ENCODE data around the gene H3-7.

DNA sequence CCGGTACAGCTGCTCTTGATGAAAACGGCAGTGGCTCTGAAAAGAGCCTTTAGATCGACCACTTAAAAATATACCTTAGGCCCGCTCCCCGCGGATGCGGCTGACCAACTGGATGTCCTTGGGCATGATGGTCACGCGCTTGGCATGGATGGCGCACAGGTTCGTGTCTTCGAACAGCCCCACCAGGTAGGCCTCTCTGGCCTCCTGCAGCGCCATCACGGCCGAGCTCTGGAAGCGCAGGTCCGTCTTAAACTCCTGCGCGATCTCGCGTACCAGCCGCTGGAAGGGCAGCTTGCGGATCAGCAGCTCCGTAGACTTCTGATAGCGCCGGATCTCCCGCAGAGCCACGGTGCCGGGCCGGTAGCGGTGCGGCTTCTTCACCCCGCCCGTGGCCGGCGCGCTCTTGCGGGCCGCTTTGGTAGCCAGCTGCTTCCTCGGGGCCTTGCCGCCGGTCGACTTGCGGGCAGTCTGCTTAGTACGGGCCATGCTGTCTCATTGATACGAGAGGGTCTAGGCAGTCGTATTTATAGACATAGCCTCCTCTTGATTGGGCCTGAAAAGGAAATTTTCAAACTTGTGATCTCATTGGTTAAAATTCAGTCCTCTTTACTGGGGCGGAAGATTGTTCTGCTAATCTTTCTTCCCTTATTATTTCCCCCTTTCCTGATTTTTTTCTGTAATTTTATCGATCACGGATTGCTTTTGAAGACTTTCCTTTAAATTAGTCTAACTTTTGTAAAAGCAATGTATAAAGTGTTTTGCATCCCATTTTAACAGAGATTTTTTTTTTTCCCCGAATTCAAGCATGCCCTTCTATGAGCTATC is at the start of gene H3-7:
TSS of gene H3-7 (minus strand) at position 497 of the 825 bp plus-strand sequence.
- CAGE, long polyA plus RNA = no peak
- RRBS = no CpG with 5 or more reads among the region's 51 CpGs

DNA sequence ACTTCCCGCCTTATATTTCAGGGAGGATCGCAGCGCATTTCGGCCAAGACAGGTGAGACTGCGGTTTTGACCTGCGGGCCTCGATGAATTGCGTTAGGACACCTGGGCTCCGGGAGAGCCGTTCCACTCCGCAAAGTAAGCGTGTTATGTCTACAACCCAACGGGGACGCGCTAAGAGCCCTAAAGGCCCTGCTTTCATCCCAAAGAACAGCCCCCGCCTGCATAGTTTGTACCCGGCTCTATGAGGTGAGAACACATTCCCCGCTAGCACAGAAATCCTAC is 32.7 kb upstream of the PPIAL4F start:
- CAGE, long polyA plus RNA = no peak
- RRBS = no CpG with 5 or more reads among the region's 18 CpGs

- CAGE, long polyA plus RNA = no peak
- RRBS = no CpG with 5 or more reads among the region's 1 CpG
Observed at GRCh38 chr1:144952445-144953024, 142.6 kb downstream of the SRGAP2B start.

DNA sequence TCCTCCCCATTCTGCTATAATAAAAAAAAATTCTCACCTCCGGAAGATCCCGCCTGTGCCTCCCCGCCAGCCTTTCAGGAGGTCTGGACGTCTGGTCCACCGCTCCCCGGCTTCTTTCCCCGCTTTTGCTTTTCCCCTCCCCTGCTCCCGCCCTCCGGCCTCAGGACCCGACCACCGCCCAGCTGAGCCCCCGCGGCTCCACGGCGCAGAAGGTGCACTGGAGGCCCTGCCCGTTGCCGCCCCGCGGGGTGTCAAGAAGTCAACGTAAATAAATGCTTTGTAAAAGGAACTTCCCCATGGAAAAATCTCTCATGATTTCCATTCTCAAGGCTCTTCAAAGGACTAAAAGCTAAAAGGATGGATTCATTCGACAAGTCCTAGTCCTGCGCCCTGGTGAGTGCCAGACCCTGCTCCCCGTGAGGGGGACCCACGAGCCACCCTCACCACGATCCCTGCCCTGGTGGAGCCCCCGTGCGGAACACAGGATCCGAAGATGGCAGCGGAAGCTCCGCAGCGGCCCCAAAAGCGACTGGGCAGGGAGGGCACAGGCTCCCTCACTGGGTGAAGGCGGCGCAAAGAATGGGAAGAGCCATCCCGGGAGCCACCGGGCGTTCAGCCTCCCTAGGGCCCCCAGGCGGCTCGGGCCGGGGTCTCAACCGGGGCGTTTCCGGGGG is 45.0 kb upstream of the PPIAL4D start:
- CAGE, long polyA plus RNA = no peak
- RRBS = no CpG with 5 or more reads among the region's 43 CpGs

DNA sequence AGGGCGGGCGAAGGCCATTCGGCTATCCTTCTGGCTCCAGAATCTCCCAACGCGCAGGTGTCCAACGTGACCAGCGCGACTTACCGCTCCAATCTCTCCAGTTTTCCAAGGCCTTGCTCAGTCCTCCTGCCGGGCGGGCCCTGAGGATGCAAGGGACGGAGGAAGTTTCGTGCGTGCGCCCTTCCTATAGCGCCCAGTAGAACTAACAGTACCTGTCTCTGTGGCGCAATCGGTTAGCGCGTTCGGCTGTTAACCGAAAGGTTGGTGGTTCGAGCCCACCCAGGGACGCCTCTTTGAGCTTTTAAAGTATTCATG is 45.5 kb upstream of the PPIAL4D start:
- CAGE, long polyA plus RNA = no peak
- RRBS = no CpG with 5 or more reads among the region's 24 CpGs

- CAGE, long polyA plus RNA = no peak
- RRBS = no CpG with 5 or more reads among the region's 3 CpGs
Observed at GRCh38 chr1:145690255-145690929, 16.8 kb downstream of the PDZK1 start.

- CAGE, long polyA plus RNA = no peak
- RRBS = no CpG with 5 or more reads among the region's 3 CpGs
Observed at GRCh38 chr1:145744525-145744935, 25.2 kb downstream of the CD160 start.

GRCh38 chr1:145782387-145782880 is 41.5 kb downstream of the RNF115 start:
- CAGE, long polyA plus RNA = no peak
- RRBS = no CpG with 5 or more reads among the region's 3 CpGs

GRCh38 chr1:145843948-145844666 is 1.3 kb upstream of the NUDT17 start:
- CAGE, long polyA plus RNA = no peak
- RRBS = no CpG with 5 or more reads among the region's 1 CpG

GRCh38 chr1:145983009-145983792 is 13.2 kb downstream of the TXNIP start:
- CAGE, long polyA plus RNA = no peak
- RRBS = no CpG with 5 or more reads among the region's 1 CpG

GRCh38 chr1:145997002-145997780 is 812 bp upstream of the TXNIP start:
- CAGE, long polyA plus RNA = no peak
- RRBS = no CpG with 5 or more reads among the region's 13 CpGs

DNA sequence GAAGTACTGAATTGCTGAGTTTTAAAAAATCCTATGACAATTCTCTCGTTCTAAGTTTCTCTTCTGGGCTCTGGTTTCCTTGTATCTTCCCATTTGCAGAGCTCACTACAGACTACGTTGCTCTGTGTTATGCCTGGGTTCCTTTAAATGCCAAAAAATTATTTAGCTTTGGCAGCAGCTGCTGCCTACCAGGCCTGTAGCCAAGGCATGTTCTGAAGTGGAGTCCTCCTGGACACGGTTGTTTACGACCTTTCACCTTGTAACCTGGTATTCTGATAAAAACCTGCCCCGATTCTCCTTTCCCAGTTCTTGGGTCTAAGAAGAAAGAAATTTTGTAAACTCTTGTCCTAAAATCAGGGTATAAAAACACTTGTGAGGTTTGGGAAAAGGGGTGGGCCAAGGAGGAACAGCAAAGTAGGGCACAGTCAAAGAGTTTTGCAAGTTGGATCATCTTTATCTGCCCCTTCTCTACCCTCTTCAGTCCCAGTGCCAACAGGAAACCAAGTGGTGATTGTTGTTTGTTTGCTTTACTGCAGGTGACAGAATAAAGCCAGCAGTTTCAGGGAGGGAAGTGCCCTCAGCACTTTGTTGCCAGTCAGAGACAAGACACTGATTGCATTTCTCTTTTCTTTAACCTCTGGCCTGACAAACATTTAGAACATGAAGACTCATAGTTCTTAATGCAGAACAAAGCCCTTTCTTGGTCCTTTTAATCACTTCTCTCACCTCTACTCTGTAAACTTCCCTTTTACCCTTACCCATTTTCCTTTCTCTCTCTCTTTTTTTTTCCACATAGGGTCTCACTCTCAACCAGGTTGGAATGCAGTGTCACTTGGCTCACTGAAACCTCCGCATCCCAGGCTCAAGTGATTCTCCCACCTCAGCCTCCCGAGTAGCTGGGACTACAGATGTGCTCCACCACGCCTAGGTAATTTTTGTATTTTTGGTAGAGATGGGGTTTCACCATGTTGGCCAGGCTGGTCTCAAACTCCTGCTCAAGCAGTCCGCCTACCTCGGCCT is 3.2 kb upstream of the TXNIP start:
- CAGE, long polyA plus RNA = no peak
- RRBS = no CpG with 5 or more reads among the region's 10 CpGs

DNA sequence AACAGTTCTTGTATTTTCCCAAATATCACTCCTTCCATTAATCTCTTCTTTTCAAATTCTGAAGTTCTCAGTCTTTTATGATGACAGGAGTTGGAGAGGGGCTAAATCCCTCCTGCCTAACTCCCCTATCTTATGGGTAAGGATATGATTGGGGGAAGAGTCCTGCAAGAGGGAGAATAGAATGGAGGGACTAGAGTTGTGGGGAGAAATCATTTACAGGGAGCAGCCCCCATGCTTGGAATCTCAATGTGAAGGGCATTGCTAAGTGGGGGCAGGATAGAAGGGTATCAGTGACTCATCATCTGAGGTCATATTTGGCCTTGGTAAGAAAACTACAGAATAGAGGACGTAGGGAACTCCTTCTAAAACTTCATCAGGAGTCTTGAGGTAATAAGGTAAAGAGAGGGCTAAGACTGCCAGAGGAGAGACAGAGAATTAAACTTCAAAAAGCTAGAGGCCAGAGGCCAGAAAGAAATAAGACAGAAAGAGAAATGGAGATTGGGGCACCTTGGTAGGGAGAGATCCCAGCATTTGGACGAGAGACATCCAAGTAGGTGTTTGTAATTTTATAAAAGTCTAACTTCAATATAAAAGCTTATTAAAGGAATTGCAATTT is 469 bp downstream of the HJV start:
- CAGE, long polyA plus RNA = no peak
- RRBS = no CpG with 5 or more reads among the region's 2 CpGs

- CAGE, long polyA plus RNA = no peak
- RRBS = no CpG with 5 or more reads among the region's 7 CpGs
Observed at GRCh38 chr1:146039872-146040208, 18.3 kb upstream of the HJV start.

GRCh38 chr1:146940365-146940629 is 2.2 kb downstream of the NBPF12 start:
- CAGE, long polyA plus RNA = no peak
- RRBS = no CpG with 5 or more reads among the region's 4 CpGs

DNA sequence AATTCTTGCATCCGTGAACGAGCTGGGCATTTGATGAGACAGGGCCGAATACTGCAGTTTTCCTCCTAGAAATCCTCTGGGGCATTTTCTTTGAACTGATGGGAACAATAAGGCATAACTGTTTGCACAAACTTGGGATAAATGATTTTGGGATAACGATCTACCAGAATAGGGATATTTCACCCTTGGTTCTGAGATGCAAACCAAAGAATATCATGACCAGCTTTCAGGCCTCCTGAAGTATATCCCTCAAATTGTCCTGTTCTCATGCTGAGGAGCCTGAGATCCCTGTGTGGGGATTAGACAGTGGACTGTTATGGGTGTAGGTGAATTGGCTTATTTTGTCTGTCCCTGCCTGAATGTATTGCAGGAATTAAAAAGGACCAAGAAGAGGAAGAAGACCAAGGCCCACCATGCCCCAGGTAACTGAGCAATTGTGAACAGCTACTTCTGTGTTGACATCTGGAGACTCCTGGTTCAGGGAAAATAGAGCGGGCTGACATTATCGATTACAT is 48.8 kb downstream of the NBPF12 start:
- CAGE, long polyA plus RNA = no peak
- RRBS = no CpG with 5 or more reads among the region's 6 CpGs

GRCh38 chr1:147109645-147110022 is 62.6 kb downstream of the PRKAB2 start:
- CAGE, long polyA plus RNA = no peak
- RRBS = no CpG with 5 or more reads among the region's 4 CpGs

DNA sequence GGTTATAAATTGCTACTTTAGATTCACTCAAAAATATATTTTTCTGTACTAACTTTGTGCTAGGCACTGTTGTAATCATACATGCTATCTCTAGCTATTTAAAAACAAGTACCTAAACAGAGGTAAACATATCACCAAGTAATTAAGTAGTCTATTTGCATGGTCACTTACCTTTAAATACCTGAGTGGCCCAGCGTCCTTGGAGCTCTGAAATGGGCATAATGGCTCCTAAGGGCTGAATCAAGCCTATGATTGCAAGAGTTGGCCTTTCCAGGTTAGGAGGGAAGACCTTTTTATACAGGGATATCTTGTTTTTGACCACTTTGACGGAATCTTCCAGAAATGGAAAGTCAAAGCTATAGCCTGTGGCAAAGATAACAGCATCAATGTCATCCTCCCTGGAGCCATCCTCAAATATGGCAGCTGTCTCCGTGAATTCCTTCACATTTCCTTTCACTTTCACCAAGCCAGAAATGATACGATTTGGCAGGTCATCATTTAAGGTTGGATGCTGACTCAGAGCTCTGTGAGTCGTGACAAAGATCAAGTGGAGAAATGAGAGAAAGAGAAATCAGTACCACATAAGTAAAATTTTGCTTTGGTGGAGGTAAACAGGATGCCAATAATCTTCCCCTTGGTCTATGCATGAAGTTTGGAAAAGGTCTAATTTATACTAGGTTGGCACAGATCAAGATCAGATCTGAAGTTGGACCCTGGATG is 24.0 kb downstream of the FMO5 start:
- CAGE, long polyA plus RNA = no peak
- RRBS = no CpG with 5 or more reads among the region's 5 CpGs

GRCh38 chr1:147238917-147239636 is 3.4 kb upstream of the CHD1L start:
- CAGE, long polyA plus RNA = no peak
- RRBS = no CpG with 5 or more reads among the region's 11 CpGs

DNA sequence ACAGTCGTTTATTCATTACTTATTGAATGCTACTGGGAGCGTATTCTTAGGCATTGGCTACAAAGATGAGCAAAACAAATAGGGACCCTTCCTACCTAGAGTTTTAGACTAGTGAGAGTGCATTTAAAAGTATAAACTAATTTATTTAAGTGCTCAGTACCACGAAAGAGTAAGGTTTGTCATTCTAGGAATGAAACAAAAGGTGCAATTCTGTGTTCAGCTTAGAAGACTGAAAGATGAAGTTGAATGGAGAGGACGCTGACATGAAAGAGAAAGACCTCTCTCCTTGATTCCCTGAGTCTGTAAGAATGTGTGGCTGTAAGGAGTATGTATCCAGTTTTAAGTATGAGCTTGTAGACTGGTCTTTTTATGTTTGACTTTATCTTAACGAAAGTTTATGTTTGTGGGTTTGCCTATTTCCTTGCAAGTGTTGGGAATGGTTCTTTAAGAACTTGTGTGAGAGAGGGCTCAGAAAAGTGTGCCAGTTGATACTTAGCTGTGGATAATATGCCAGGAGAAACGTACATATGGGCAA is 1.3 kb downstream of the CHD1L start:
- CAGE, long polyA plus RNA = no peak
- RRBS = no CpG with 5 or more reads among the region's 6 CpGs

All from osteoblast (primary cell).